SK-N-DZ (cell line): ENCODE measurements around the gene XPOT.

DNA sequence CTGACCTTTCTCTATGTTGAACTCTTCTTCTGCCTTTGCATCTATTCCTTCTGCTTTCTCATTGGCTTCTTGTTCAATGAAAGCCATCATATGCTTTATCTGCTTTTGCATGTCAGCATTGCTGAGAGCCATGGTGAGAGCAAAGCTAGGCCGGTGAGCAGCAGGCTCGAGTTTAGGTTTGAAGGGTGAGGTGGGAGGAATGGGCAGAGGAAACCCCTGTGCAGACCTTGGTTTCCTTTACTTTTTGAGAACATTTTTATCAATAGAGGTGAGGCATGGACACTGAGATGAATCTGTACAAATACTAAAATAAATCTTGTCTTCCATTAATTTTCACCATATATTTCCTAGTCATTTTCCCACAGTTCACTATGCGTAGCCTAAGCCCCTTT is 51.9 kb downstream of the C12orf56 start:
RAMPAGE:
- cytosol, long total RNA: no peak
- nucleus, long total RNA: no peak

DNA sequence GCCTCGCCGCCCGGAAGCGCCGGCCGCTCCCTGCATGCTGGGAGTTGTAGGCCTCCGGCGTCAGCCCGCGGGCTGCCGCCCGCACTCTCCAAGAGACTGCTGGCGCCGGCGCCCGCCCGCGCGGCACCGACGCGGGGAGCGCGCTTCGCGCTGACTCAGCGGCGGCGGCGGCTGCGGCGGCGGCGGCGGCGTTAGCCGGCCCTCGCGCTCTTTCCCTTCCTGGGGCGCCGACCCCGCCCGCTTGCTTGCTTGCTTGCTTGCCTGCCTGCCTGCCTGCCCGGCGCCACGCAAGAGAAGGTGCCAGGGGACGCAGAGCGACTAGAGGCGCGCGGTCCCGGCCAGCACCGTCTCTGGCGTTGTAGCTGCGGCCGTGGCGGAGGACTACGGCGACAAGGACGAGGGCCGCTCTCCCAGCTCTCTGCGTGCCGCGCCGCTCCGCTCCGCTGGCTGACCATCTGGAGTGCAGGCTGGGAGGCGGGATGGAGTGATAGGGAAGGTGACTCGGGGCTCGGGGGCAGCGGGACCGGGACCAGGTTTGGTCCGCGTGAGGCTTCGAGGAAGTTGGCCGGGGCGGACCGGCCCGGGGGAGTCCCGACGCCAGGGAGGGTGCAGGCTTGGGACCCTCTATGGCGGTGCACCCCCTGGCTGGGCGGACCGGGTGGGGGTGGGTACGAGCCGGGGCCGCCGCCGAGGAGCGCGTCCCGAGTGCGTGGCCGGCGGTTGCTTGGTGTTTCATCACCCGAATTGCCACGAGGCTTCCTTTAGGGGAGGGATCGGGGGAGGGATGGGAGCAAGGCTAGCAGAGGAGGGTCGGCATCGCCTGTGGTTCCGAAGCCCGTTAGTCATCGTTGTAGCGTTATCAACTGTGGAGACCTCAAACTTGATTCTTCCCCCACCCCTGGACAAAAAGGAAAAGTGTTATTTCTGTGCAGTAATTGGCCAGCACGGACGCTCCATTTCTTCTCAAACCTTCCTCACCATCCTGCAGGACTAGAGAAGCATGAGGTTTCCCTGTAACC is at the start of gene XPOT:
TSS of gene XPOT (plus strand) at position 84 of the 1,019 bp plus-strand sequence.
RAMPAGE:
- cytosol, long total RNA: start-site peak on the plus strand centred at position 263 of the sequence, 174 bp wide, 341 and 971 reads in 2 replicates
- nucleus, long total RNA: no peak

GRCh38 chr12:64465641-64465982 is 13.7 kb downstream of the TBK1 start:
RAMPAGE:
- cytosol, long total RNA: no peak
- nucleus, long total RNA: no peak

RAMPAGE:
- cytosol, long total RNA: no peak
- nucleus, long total RNA: no peak
Observed at GRCh38 chr12:64468906-64469564, 17.1 kb downstream of the TBK1 start.

RAMPAGE:
- cytosol, long total RNA: no peak
- nucleus, long total RNA: no peak
Observed at GRCh38 chr12:64780238-64781461, 21.4 kb upstream of the GNS start.

DNA sequence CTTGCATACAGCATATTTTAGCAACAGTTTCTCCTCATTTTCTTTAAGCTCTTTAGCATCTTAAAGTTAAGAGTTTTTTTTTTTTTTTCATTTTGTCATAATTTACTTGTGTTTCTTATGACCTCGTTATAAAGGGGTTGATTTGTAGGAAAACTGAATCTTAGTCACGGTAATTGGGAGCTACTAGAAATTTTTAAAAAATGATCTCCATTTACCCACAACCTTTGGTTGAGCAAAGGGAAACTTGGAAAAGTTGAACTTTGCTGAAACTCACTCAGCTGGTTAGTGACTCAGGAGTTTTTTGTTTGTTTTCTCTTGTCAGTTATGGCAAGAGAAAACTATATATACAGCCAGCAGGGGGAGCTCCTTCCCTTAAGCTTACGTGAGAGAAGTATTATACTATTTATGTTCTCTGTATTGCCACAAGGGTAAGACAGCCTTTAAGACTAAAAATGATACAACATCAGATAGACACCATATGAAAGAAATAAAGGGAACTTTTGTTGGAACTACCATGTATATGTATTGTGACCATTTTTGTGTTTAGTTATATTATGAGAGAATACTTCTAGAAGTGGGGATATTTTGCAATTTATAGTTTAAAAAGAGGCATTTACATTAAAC is 28.3 kb upstream of the TBC1D30 start:
RAMPAGE:
- cytosol, long total RNA: no peak
- nucleus, long total RNA: no peak

GRCh38 chr12:65145266-65145606 is 24.1 kb upstream of the WIF1 start:
RAMPAGE:
- cytosol, long total RNA: no peak
- nucleus, long total RNA: no peak

RAMPAGE:
- cytosol, long total RNA: no peak
- nucleus, long total RNA: no peak
Observed at GRCh38 chr12:65283850-65284637, 5.6 kb downstream of the MSRB3 start.

GRCh38 chr12:65536693-65537162 is 258.2 kb downstream of the MSRB3 start:
RAMPAGE:
- cytosol, long total RNA: no peak
- nucleus, long total RNA: no peak

RAMPAGE:
- cytosol, long total RNA: no peak
- nucleus, long total RNA: no peak
Observed at GRCh38 chr12:65728841-65729308, 95.4 kb upstream of the HMGA2 start.

DNA sequence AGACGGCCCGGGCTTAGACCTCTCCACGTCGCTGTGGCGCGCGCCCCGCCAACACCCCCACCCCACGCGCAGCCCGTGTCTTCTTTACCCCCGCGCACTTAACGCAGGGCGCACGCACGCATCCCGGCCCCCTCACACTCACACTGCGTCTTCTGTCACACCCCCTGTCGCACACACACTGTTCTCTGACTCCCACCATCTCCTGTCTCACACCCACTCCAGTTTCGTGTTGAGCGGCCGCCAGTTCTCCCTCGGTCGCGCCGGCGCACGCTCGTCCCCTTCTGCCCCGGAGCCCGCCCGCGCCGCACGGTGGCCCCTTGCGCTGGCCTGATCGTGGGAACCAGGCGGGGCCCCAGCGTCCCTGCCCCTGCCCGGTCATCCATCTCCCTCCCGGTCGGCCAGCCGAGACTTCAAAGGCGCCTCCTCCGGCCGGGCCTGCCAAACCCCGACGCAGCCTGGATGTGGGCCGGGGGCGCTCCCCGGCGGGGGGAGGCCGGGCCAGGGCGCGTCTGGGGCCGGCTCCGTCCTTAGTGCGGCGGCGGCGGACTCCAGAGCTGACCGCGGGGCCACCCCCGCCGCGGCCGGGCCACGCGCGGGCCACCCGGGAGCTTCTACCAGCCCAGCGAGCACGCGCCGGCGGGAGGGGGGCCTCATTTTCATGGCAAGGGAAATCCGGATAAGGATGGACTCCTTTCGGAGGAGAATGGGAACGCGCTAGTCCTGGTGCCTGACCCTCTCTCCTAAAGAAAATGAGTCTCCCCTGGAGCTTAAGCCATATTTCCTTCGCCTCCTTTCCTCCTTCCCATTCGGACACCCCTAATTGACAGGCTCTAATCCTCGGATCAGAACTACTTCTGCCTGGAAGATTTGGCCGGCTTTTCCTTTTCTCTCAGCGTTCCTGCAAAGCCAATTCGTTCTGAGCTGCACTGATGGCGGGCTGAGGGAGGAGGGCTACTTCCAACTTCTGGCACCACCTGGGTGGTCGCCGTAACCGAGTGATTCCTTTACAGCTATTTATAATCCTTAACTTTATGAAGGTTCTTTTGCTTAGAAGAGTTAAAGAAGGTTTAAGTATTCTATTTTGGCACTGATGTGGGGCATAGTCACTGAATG is 81.9 kb upstream of the HMGA2 start:
RAMPAGE:
- cytosol, long total RNA: no peak
- nucleus, long total RNA: no peak

DNA sequence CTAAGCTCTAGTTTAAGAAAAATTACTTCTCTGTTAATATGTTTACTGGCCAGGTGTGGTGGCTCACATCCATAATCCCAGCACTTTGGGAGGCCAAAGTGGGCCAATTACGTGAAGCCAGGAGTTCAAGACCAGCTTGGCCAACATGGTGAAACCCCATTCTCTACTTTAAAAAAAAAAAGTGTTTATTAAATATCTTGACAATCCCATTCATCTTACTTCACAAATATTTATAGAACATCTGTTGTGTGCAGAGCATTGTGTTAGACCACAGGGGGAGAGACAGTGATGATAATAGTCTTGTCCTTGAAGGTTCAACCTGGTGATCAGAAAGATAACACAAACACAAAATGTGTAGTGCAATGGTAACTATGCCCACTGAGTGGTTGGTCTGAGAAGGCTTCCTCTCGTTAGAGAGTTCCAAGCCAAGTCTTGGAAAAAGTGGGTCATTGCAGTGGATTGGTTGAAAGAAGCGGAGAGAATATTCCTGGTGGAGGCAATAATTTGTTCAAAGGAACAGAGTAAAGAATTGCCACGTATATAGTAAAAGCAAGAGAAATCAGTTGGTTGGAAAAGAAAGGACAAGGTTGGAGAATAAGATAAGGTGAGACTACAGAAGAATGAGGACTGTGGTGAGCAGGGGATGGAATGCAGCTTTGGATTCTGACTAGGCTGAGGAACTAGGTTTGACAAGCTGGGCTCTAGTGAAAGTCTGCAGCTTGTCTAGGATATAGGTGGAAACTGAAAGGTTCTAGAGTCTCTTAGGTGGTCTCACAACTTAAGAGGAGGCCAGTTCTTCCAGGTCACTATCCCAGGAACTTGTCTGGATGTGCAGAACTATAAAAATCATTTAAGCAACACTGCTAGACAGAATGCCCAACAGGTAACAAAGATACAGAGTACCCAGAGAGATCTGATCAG is 42.4 kb downstream of the IRAK3 start:
RAMPAGE:
- cytosol, long total RNA: no peak
- nucleus, long total RNA: no peak

GRCh38 chr12:66235091-66235933 is 46.3 kb downstream of the IRAK3 start:
RAMPAGE:
- cytosol, long total RNA: no peak
- nucleus, long total RNA: no peak

GRCh38 chr12:66849667-66850172 is 170.8 kb upstream of the GRIP1 start:
RAMPAGE:
- cytosol, long total RNA: no peak
- nucleus, long total RNA: no peak

RAMPAGE:
- cytosol, long total RNA: no peak
- nucleus, long total RNA: no peak
Observed at GRCh38 chr12:66929526-66930061, 250.7 kb upstream of the GRIP1 start.

DNA sequence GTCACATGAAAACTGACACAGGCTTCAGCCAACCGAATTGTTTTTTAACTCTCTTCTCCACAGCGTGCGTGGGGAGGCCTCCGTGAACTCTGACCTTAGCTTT is 108 bp upstream of the CAND1 start:
RAMPAGE:
- cytosol, long total RNA: no peak
- nucleus, long total RNA: no peak

DNA sequence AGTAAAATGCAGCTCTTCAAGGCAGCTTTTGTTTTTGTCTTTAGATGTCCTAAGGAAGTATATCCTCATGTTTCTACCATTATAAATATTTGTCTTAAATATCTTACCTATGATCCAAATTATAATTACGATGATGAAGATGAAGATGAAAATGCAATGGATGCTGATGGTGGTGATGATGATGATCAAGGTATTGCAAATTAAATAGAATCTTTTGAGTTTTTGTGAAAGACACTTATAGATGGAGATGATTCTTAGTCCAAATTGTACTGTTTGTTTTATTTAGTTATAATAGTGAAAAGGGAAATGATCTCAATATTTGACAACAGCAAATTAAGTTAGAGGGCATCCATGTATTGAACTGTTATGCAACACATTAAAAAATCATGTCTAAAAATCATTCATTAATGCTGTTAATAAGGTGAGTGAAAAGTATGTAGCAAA is 29.8 kb downstream of the CAND1 start:
RAMPAGE:
- cytosol, long total RNA: no peak
- nucleus, long total RNA: no peak

DNA sequence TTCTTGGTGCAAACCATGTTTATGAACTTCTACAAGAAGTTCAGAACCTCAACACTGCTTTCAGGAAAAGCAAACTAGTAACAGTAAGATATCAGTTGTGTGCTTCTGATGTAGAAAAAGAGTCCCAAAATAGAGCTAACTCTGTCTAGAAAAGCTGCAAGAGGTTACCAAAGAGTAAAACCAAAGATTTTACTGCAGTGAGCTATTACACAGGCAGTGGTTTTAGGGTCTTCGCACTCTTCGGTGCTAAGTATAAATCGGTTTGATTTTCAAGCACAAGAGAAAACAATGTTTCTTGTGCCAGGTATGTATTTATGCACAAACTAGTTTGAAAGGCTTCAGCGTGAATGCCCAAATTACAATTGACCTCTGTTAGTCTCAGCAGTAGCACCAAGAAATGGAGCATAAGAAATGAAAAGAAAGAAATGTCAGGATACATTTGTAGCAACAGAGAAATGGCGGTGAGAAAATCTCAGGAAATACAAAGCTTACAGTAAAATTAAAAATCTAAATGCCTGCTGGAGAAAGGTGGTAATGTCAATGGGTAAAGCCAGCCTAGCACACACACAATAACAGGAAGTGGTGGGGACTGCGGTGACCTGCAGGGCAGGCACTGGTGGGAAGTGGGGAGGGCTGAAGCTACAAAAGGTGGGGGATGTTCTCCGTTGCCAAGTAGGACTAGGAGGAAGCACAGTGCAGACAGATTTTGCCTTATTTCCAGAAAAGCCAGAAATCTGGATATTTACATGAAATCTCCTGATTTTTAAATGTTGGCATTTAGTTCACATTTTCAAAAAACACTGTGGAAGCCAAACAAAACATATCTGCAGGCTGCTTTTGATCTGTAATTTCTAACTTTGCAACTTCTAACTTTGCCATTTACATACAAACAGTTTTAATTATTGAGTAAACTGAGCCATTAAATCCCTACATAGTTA is 17.9 kb upstream of the DYRK2 start:
RAMPAGE:
- cytosol, long total RNA: no peak
- nucleus, long total RNA: no peak

DNA sequence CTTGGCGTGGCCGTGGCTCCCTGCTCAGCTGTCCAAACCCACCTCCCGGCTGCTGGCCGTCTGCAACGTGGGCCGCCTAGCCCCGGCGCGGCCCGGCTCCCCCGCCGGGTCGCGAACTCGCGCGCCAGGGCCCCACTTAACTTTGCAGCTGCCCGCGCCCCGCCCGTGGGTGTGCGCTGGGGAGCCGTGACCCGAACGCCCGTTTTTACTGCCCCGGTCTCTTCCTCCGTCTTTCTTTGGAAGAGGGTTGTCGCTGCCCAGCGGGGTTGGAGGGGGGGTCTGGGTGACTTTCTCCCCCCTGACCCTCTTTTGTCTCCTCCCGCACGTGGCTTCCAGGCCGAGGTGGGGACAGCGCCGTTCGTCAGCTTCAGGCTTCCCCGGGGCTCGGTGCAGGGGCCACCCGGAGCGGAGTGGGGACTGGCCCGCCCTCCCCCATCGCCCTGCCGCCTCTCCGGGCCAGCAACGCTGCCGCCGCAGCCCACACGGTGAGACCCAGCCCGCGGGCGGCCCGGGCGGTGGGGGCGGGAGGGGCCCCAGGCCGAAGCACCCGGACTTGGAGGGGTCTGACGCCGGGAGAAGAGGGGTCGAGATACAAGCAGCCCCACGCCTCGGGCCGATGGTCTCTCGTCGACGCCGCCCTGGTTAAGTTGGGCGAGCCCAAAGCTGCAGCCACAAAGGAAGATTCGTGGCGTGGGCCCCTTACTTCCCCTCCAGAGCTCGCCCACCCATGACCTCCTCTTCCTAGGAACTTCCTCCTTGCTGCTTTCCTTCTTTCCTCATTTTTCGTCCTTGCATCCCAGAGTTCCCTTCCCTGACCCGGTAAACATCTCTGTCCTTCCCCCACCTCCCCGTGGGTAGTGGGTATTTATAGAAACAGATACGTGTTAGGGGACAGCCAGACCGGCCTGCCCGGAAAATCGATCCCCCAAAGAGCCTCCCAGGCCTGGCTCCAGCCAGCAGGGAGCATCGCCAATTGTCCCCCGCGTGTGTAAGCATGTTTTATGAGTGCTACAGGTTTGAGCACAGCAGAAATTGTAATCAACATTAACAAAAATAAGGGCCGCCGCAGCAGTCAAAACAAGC is 1.3 kb downstream of the DYRK2 start:
RAMPAGE:
- cytosol, long total RNA: no peak
- nucleus, long total RNA: no peak

RAMPAGE:
- cytosol, long total RNA: no peak
- nucleus, long total RNA: no peak
Observed at GRCh38 chr12:67657020-67657677, 8.6 kb downstream of the DYRK2 start.